Cerebral cortex (tissue), 2 donors: ENCODE data around the gene SYN3.

DNA sequence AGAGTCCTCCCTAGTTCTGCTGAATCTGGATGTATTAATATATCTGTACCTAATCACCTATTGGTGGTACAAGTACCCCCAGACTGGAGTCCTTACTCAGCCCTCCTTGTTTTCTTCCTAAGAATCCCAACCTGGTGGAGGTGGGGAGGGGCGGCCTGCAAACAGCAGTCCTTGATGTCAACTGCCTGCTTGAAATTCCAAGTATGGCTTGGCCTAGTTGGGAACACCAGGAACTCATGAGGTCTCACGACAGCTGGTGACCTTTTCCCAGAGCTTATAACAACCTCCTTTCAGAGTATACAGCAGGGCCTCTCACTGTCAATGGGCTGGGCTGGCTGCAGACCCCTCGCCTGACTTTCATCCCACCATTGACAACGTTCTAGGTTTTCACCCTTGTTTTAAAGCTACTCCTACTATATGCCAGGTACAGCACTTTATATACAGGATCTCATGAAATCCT, 61.8 kb downstream of the TIMP3 start:
- PRO-cap, 2 experiments, result no peak in any of the 2 experiments

DNA sequence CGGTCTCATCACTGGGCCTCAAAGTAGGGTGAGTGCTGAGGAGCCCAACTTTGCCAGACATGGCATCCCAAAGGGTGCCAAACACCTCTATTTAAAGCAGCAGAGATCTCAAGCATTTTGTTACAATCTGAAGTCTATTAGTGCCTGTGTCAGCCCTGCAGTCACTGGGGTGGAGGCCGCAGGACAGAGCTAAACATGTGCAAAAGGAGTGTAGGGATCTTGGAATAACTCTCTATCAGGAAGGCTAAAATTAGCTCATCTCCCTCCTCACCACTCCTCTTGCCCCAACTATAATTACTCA, 87.4 kb downstream of the TIMP3 start:
- PRO-cap, 2 experiments, result no peak in any of the 2 experiments

DNA sequence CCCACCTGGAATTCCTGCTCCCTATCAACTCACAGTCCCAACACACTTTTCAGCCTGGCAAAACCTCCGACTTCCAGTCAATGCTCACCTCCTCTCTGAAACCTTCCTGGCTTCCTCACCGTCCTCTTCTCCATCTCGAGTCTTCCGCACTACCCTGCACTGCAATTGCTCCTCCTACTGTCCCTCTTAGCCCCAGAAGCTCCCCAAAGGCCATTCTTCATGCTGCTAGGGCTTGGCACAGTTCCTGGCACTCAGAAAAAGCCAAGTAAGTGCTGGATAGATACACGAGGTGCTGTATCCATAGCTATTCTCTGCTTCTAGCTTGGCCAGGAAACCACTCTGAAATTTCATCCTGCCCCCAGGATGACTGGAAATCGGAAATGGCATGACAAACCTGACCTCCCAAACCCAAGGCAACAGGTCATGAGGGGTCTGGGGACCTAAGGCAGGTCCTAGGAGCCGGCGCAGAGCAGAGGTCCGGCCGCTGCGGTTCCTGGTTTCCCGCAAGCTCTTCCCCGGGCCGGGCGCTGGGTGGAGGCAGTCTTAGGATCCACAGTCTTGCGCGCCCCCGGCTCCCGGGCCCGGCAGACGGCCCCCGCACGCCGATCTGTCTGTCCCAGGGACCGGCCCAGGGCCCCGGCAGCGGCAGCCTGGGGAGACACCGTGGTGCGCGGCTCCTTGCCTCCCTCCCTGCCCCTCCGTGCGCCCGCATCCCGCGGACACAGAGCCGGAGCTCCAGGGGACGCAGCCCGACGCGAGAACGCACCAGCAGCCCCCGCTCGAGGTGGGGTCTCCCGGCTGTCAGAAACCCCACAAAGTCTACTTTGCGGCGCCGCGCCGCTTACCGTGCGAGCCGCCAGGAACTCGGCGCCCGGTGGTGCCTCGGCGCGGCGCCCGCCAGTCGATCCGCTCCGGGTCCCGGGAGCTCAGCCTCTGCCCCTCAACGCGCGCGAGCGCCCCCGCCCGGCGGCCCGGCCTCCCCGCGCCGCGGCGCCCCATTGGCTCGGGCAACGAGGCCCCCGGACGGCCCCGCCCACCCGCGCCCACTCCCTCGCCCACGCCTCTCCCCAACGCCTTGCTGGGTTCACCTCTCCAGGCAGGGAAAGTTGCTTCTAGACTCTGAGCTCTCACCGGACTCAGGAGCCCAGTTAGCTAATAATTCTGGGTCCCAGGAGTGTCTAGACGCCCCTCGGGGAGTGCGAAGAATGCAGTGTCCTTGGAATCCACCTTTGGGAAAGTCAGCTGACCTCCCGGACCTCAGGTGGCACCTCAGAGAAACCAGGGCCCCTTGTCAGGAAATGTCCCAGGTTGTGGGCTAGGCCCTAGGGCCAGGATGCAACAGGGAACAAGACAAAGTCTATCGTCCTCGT, at the start of gene SYN3:
Gene SYN3 (minus strand): TSS at position 935 of the 1,370 bp plus-strand sequence.
- PRO-cap, 2 experiments, result peak in 1 of 2 experiments; most common minus-strand start position 935 of the sequence (in 1)

GRCh38 chr22:33302635-33303111, 244.5 kb upstream of the SYN3 start:
- PRO-cap, 2 experiments, result no peak in any of the 2 experiments

DNA sequence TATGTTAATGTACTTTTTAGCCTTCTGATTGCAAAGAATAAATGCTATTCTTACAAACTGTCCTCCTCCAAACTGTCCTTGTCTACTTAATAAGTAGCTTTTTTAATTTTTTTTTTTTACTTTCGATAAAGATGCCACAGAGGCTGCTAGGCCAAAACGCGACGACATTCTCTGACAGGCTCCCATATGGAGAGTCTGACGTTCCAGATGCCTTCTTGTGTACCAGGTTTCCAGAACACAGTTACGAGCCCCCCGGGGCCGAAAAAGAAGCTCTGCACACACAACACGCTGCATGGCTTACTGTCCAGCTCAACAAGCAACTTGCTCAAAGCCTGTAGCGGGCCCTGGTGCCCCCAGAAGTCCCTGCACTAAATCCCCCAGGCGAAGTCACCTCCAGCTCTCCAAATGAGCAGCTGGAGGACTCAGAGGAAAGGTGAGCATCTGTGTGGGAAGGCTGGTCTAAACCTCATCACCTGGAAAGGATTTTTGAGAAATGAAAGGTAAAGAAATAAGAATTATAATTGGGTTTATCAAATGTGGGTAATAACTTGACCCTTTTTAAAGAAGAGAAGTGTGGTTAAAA, 39.2 kb downstream of the LARGE1 start:
- PRO-cap, 2 experiments, result no peak in any of the 2 experiments

DNA sequence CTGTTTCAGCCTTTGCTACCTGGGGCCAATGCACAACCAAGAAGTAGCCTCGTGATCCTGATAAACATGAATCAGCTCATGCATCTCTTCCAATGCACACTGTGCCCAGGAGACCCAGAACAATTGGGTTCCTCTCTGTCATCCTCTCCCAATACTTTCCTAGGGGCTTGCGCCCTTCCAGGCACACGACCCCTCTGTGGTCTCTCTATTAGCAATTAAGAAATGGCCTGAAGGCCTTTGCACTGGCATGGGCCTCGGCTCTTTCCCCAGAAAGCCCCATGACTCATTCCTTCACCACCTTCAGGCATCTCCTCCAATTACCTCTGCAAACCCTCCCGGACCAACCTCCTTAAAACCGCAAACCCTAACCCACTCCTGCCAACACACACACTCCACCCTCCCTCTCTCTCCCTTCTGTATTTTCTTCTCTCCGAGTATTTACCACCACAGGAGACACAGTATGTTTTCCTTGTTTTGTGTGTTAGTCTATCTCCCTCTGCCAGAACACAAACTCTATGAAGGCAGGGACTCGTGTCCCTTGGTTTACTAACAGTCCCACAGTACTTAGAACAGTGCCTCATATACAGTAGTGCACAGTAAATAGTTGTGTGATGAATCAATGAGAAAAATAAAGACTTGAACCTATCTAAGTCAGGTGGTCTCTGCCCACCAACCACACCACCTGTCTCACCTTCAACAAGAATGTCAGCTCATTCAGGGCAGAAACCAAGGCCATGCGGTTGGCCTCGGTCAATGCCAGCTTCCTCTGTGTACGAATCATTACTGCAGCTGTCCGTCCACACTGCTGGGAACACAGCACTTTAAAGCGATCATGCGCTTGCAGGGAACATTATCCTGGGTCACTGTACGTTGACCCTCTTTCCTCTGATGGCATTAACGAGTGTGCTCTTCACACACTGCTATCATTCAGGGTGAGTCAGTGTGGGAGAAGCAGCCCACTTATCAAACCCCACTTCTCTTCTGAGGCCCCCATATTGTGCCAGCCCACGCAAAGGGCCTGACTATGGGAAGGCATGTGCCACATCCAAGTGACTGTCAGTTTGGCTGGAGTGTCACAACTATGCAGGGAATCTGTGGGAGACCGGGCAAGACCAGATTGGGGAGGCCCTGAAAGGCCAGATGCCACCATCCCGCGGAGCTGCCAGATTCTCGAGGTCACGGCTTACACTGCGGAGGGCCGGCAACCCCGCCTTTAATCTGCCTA, 36.4 kb downstream of the LARGE1 start:
- PRO-cap, 2 experiments, result no peak in any of the 2 experiments

- PRO-cap, 2 experiments, result no peak in any of the 2 experiments
Observed at GRCh38 chr22:33897349-33897727, 22.9 kb downstream of the LARGE1 start.

DNA sequence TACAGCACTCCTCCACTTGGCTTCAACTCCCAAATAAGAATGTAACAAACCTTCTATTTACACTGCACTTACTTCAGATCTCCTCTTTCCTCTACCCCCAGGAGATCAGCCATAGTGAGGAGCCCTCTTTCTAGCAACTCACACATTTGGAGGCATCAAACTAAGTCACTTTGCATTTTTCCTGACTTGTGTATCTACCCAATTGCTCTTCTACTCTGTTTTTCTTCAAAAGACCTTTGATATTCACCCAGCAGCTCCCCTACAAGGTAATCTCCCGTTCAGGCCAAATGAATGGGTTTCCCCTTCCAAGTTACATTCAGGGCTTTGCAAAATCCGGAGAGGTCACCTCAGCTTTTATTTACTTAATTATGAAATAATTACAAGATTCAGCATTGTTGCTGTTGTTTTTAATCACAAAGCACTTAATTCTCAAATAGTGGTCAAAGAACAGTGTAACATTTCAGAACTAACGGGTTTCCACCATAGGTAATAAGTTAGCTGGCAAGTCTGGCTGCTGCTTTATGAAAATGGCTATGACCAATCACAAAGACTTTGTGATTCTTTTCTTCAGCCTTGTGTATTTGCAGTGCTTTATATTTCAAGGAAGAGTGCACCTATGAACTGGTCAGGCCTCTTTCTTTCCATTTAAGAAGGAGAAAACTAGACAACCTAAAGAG, 6.1 kb downstream of the LARGE1 start:
- PRO-cap, 2 experiments, result no peak in any of the 2 experiments

GRCh38 chr22:33919046-33919901, 1.0 kb downstream of the LARGE1 start:
- PRO-cap, 2 experiments, result no peak in any of the 2 experiments

DNA sequence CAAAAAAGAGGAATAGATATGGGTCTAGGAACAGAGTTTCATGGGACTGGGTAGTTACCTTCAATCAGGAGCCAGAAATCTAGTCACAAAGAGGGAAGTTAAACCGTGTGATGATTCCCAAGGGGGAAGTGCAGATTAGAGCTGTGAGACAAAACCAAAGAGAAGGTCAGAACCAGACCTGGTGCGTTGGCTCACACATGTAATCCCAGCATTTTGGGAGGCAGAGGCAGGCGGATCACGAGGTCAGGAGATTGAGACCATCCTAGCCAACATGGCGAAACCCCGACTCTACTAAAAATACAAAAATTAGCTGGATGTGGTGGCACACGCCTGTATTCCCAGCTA, 42.2 kb upstream of the LARGE1 start:
- PRO-cap, 2 experiments, result no peak in any of the 2 experiments

- PRO-cap, 2 experiments, result no peak in any of the 2 experiments
Observed at GRCh38 chr22:35111249-35111907, 45.4 kb downstream of the ISX start.

GRCh38 chr22:35230942-35231540, 26.3 kb upstream of the HMGXB4 start:
- PRO-cap, 2 experiments, result no peak in any of the 2 experiments

DNA sequence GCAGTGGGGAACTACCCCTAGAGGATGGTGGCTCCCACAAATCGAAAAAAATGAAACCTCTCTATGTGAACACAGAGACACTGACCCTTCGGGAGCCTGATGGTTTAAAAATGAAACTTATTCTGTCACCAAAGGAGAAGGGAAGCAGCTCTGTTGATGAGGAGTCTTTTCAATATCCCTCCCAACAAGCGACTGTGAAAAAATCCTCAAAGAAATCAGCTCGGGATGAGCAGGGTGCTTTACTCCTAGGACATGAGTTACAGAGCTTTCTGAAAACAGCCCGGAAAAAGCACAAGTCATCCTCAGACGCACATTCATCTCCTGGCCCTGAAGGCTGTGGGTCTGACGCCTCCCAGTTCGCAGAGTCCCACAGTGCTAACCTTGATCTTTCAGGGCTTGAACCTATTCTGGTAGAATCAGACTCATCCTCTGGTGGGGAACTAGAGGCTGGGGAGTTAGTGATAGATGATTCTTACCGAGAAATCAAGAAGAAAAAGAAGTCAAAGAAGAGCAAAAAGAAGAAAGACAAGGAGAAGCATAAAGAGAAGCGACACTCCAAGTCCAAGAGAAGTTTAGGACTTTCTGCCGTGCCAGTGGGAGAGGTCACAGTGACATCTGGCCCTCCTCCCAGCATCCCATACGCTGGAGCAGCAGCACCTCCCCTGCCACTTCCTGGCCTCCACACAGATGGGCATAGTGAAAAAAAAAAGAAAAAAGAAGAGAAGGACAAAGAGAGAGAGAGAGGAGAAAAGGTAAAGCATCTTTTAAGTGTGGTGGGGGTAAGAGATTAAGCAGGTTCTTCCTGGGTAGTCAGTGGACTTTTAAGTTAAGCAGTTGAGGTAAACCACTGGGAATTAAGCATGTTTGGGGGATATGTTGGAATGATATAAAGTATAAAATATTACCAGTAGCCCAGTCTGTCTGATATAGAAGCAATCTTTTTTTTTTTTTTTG, 7.8 kb downstream of the HMGXB4 start:
- PRO-cap, 2 experiments, result no peak in any of the 2 experiments

GRCh38 chr22:35305569-35305976, 5.9 kb downstream of the TOM1 start:
- PRO-cap, 2 experiments, result no peak in any of the 2 experiments

DNA sequence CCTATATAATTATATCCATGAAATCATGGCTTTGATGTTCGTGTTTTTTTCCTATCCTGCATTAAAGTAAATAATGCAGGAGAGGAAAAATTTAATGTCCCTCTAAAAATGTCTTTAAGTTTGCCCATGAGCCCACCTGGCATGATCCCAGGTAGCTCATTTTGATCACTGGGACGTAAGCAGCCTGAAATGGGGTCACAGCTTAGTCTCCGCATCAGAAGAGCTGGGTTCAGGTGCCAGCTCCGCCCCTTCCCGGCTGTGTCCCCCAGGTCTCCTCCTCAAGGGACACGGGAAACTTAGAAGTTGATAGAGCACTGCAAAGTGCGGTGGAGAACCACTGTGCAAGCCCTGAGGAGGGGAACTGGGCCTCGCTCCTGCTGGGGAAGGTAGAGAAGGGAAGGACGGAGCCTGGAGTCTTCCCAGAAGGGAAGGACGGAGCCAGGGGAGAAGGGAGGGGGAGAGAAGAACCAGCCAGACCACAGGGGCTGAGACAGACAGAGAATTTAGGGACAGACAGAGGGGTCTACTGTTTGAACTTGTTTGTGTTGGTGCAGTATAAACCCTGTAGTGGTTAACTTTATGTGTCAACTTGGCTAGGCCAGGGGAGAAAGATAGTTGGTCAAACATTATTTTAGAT, 7.7 kb downstream of the TOM1 start:
- PRO-cap, 2 experiments, result no peak in any of the 2 experiments

GRCh38 chr22:35375090-35375495, 5.8 kb upstream of the HMOX1 start:
- PRO-cap, 2 experiments, result no peak in any of the 2 experiments

DNA sequence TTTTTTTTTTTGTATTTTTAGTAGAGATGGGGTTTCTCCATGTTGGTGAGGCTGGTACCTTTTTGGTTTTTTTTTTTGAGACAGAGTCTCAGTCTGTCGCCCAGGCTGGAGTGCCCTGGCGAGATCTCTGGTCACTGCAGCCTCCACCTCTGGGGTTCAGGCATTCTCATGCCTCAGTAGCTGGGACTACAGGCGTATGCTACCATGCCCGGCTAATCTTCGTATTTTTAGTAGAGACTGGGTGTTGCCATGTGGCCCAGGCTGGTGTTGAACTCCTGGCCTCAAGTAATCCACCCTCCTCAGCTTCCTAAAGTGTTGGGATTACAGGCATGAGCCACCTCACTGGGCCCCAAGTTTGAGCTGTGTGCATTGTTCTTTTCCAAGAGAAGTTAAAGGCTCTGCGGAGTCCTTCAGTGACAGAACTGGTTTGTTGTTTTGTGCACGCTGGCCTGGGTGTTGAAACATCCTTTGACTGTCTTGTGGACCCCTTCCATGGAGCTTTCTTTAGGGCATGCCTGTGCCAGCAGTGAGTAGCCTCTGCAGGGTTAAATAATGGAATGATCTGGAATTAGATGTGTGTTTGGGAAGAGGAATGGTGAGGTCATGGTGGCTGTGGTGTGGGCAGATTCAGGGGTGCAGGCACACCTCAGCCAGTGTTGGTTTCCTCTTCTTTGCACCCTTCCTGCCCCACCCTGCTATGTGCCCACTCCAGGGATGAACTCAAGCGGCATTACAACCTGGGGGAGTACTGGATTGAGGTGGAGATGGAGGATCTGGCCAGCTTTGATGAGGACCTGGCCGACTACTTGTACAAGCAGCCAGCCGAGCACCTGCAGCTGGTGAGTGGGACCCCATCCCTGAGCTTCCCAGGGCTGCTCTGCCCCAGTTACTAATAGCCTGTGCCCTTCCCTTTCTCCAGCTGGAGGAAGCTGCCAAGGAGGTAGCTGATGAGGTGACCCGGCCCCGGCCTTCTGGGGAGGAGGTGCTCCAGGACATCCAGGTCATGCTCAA, 2.9 kb downstream of the MCM5 start:
- PRO-cap, 2 experiments, result no peak in any of the 2 experiments

- PRO-cap, 2 experiments, result no peak in any of the 2 experiments
Observed at GRCh38 chr22:35426237-35427173, 26.6 kb downstream of the MCM5 start.

GRCh38 chr22:35526999-35527454, 13.6 kb upstream of the RASD2 start:
- PRO-cap, 2 experiments, result no peak in any of the 2 experiments

DNA sequence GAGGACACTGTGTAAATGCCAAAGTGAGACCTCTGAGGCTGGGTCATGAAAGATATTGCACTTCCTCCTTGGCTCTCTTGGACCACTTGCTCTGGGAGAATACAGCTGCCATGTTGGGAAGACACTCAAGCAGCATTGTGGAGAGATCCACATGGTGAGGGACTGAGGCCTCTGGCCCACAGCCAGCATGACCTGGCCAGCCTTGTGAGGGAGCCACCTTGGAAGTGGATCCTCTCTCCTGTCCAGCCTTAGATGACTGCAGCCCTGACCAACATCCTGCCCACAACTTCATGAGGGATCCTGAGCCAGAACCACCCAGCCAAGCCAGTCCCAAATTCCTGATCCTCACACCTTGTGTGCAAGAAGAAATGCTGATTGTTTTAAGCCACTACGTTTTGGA, 30.4 kb downstream of the MB start:
- PRO-cap, 2 experiments, result no peak in any of the 2 experiments